Hair follicular keratinocyte (primary cell): ENCODE results near the gene ARID1A.

- RAMPAGE, long total RNA = no peak
Observed at GRCh38 chr1:26111970-26113047, 685 bp downstream of the PDIK1L start.

GRCh38 chr1:26154632-26155285, 4.1 kb upstream of the FAM110D start:
- RAMPAGE, long total RNA = no peak

- RAMPAGE, long total RNA = no peak
Observed at GRCh38 chr1:26161119-26162441, 2.7 kb downstream of the FAM110D start.

DNA sequence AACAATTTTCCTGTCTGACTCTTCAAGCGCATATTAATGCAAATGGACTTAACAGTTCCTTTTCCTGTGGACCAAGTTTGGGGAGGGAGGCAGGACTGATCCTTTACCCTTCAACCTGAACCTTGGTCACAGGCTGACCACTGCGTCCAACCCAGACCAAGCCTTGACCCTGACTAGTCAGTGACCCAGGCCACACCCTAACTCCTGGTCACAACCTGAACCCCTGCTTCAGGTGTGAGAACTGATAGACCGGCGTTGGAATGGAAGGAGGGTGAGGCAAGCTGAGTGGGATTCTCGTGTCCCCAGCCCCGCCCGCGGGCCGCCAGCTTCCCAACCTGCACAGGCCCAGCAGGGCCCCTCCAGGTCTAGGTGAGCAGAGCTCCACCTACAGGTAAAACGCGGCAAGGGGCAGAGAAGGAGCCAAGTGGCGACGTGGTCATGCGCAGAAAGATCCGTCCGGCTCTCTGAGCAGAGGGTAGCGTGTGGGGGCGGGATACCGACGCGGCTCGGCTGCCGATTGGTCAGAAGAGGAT, 372 bp upstream of the CEP85 start:
- RAMPAGE, long total RNA = no peak

DNA sequence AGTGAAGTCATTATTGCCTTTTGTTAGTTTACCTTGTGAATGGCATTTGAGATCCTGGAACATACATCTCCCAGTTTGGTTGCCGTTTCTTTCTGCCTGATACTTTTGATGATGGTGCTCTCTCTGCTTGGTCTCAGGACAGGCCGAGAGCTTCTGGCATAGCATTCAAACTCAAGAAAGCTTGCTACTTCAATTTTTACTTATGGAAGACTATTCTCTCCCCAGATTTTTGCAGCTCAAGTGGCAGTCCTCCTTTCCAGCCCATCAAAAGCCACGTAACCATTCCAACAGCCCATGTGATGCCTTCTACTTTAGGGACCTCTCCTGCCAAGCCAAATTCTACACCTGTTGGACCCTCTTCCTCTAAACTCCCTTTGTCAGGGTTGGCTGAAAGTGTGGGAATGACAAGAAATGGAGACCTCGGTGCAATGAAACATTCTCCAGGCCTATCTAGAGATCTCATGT, 21.0 kb downstream of the CEP85 start:
- RAMPAGE, long total RNA = no peak

GRCh38 chr1:26285772-26286444, 6.0 kb downstream of the SH3BGRL3 start:
- RAMPAGE, long total RNA = no peak

DNA sequence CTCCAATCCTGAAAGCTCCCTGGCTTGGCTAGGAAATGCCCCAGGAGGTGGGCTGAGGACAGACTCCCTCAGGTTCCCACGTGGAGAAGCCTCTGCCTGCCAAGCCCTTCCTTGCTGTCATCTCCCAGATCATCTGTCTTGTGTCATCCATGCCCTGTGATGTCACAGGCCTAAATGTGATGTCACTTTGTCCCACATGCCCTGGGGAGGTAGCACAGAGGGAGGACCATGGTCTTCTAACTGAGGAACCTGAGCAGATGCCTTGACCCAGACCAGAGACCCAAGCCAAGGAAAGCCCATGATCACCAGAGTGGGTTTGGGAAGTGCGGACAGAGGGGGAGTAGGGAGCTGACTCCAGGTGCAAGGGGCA, 1.8 kb upstream of the ZNF683 start:
- RAMPAGE, long total RNA = no peak

GRCh38 chr1:26499889-26500780, 27.9 kb downstream of the HMGN2 start:
- RAMPAGE, long total RNA = no peak

GRCh38 chr1:26530967-26531601, 1.5 kb downstream of the RPS6KA1 start:
- RAMPAGE, long total RNA = no peak

GRCh38 chr1:26560612-26561233, 31.2 kb downstream of the RPS6KA1 start:
- RAMPAGE, long total RNA = no peak

GRCh38 chr1:26564651-26565417, 35.3 kb downstream of the RPS6KA1 start:
- RAMPAGE, long total RNA = no peak

DNA sequence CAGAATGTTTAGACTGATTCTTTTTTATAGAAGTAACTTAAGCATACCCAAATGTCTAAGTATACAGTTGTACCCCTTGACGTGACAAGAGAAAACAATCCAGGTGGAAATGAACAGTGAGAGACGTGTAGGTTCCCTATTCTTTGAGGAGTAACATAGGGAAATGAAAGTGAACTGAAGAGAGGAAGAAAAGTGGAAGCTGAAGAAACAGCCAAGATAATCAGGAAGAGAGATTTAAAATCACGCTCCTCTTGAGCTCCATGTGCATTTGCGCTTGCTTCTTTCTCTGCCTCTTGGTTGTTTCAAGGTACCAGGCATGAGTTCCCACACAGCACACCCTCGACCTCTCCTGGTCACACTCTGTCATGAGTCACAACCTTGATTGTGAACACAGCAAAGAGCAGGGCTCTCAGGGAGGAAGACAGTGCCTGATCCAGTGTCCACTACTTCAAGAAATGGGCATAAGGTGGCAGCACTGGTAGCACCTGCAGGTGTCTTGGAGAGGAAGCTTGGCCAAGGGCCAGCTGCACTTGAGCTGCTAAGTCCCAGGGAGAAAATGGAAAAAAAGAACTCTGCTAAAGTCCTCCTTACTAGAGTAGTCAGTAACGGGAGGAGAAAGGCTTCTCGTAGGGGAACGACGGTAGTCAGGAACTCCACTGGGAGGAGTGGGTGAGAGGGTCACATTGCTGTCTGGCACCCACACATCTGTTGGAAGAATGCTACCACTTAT, 18.4 kb upstream of the ARID1A start:
- RAMPAGE, long total RNA = no peak

- RAMPAGE, long total RNA = no peak
Observed at GRCh38 chr1:26695843-26696602, at the start of gene ARID1A. TSS of gene ARID1A (plus strand) at chr1:26696015.

DNA sequence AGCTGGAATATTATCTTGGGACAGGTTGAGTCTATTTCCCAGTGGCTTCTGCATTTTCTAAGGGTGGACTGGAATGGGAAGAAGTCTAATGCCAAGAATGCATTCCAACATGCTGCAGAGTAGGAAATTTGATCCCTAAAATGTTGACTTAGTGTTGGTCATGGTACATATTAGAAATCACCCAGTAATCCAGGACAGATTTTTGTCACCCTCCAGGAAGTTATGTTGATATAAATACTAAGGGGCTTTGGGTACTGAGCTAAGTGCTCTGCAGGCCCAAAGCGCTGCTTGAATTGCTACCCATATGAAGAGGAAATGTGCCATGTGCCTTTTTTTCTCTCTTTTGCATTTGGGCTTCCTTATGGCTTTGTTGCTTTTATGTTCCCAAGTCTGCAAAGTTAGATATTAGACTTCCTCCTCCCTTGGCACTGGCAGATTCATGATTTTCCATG, 10.0 kb downstream of the ARID1A start:
- RAMPAGE, long total RNA = no peak

- RAMPAGE, long total RNA = no peak
Observed at GRCh38 chr1:26760748-26761366, 26.9 kb upstream of the PIGV start.

GRCh38 chr1:26779903-26780745, 7.6 kb upstream of the PIGV start:
- RAMPAGE, long total RNA = no peak

DNA sequence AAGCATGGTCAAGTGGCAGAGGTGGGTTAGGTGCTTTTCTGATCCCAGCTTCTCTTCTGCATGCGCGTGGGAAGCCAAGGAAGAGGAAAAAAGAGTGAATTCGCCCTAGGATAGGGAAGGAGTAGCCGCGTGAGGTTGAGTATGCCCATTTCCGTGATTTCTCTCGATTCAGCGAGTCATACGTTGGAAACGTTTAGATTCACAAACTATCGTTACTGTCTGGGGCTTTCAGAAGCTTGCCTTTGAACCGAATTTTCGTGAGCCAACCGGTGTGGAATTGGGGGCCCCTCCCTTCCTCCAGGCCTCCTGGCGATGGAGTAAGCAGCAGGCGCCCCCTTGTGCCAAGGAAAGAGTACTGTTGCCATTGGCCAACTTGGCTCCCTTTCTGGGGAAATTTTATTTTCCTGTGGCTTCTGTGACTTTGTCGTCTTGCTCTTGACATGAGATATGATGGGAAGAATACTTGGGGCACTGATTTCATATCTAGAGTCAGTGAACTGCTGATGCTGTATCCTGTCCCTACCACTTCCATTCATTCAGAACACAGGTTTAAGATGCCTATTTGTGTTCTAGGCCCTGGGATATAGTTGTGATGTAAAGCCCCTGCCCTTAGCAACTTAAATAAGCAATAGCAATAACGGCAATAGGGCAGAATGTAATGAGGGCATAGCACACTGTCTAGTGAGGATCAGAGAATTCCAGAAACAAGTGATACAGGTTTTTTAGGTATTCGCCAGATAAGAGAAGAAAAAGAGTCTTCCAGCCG, 1.4 kb downstream of the PIGV start:
- RAMPAGE, long total RNA = no peak

DNA sequence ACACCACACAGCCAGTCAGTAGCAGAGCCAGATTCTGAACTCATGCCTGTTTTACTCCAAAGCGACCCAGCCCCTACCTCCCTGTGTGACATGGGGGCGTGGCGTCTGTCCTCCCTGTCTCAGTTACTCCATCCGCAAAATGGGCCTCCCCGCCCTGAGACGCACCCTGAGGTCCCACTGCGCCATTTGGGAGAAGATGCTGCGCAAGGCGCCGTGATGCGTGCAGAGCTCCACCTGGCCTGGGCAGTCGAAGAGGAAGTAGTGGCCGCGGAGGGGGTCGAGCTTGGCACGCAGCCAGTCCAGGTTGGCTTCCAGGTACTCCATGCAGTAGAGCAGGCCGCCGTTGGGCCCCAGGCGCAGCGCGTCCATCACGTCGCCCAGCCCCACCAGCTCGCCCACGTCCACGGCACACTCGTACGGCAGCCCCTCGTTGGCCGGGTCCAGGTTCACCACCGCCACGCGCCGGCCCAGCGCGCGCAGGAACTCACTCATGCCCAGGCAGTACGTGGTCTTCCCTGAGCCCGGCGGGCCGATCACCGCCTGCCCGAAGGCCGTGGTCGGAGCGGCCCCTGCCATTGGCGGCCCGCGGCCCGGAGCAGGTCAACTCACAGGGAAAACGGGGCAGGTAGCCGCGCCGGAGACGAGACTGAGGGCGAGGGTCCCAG, 430 bp downstream of the GPN2 start:
- RAMPAGE, long total RNA = no peak

DNA sequence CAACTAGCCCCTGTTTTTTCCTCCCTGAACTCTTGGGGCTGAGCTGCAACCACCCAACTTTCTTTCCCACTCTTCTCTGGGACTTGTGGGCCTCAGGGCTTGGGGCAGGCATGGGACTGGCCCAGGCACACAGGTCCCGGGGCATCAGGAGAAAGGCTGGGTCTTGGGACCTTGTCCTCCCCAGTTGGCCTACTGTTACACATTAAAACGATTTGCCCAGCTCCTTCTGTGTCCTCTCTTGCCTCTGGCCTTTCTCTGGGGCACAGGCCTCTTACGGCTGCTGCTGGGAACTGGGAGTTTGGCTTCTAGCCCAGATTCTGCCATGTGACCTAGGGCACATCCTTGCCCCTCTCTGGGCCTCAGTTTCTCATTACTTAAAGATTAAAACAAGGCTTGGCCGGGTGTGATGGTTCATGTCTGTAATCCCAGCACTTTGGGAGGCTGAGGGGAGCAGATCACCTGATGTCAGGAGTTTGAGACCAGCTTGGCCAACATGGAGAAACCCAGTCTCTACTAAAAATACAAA, 14.0 kb downstream of the KDF1 start:
- RAMPAGE, long total RNA = no peak

DNA sequence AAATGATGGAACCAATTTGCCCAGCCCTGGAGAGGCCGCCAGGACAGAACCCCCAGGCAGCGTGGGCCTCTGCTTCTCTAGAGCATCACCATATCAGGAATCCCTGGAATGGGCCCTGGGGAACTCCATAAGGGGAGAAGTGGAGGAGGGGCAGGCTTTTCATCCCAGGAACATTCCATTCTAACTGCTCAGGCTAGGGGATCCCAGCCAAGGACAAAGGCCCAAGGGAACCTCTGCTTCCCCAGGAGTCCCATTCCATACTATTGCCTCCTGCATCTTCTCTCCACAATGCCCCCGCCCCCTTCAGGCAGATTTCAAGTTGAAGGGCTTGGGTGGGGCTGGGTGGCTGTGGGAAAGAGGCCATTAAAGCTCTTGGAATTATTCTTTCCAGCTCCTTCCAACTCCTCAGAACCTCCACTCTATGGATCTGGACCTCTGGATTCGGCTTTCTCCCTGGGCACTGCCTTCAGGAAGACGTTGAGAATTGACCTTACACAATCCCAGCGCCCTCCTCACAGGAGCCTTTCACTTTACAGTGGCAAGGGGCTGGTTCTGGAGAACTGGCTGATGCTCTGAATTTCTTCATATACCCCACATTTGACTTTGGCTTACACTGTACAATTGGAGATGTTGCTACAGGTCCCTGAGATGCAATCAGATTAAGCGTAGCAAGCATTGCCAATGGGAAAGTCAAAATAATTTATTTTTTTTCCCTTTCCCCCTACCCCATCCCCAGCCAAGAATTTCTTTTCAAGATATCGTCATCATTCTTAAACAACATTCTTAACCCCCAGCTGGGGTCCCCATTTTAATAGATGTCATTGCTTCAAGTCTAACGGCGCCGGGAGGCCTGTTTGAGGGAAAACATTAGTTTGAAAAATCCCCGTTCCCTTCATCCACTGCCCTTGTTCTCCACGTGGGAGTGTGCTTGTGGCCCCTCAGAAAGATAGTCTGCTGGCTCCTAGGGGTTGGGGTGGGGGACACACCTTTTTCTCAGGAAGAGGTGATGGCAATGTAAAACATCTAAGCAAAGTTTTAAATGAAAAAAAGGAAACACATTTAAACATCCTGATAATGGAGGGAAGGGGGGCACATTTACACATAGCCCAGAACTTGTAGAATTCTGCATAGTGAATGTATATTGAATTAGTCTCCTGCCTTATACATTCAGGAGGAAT, 6.4 kb downstream of the TRNP1 start:
- RAMPAGE, long total RNA = no peak